ENCODE measurements around a stretch of chr4.

DNA sequence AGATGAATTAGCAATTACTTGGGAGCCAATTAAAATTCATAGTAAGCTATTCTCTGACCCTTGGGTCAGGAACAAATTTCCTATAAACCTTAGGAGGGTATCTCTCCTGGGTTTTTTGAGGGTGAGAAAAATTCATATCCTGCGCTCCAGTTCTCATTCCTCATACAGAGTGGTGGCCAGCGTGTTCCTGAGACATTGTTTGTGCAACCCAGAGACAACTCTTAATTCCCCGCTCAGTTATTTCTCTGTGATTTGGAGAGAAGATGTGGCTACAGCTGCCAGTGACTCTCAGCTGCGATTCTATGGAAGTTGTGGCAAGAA is 37.9 kb upstream of the CBR4 start:
- PRO-cap: no peak

DNA sequence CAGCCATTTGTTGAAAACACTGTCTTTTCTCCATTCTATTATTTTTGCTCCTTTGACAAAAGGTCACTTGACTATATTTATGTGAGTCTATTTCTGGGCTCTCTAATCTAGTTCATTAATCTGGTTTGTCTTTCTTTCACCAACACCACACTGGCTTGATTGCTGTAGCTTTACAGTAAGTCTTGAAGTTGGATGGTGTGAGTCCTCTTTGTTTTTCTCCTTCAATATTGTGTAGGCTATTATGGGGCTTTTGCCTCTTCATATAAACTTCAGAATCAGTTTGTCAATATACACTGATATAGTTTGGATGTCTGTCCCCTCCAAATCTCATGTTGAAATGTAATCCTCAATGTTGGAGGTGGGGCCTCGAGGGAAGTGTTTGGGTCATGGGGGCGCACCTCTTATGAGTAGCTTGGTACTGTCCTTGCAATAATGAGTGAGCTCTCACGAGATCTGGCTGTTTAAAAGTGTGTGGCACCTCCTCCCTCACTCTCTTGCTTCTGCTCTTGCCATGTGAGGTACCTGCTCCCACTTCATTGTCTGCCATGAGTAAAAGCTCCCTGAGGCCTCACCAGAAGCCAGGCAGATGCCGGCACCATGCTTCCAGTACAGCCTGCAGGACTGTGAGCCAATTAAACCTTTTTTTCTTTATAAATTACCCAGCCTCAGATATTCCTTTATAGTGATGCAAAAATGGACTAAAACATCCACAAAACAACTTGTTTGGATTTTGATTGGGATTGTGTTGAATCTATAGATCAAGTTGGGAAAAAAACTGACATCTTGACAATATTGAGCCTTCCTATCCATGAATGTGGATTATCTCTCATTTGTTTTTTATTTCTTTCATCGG is 56.8 kb downstream of the SH3RF1 start:
- PRO-cap: no peak

- PRO-cap: no peak
Measured at GRCh38 chr4:169220382-169220769, 50.4 kb downstream of the SH3RF1 start.

- PRO-cap: no peak
Measured at GRCh38 chr4:169259146-169259835, 11.5 kb downstream of the SH3RF1 start.

GRCh38 chr4:169499178-169499918 is 113.0 kb downstream of the NEK1 start:
- PRO-cap: no peak

- PRO-cap: no peak
Measured at GRCh38 chr4:171020858-171021091, 792.4 kb upstream of the GALNTL6 start.

- PRO-cap: no peak
Measured at GRCh38 chr4:173006305-173006594, 162.4 kb upstream of the GALNT7 start.

GRCh38 chr4:173039697-173040082 is 128.9 kb upstream of the GALNT7 start:
- PRO-cap: no peak

DNA sequence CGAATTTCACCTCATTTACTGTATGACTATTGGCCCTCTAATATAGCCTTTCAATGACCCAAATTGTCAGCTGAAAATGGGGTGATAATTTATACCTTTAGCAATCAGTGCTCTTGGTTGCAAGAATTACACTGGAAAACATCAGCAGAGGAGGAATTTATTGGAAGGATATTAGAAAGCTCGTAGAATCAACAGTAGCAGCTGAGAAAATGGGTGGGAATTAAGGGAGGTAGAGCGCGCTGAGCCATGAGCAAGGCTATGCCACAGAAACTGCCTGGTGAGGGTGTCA is 110.3 kb upstream of the GALNT7 start:
- PRO-cap: no peak

GRCh38 chr4:173247233-173247790 is 78.7 kb downstream of the GALNT7 start:
- PRO-cap: no peak

- PRO-cap: unidirectional peak, minus-strand start at chr4:173413072
Measured at GRCh38 chr4:173412921-173413349, 14.0 kb upstream of the SCRG1 start.

DNA sequence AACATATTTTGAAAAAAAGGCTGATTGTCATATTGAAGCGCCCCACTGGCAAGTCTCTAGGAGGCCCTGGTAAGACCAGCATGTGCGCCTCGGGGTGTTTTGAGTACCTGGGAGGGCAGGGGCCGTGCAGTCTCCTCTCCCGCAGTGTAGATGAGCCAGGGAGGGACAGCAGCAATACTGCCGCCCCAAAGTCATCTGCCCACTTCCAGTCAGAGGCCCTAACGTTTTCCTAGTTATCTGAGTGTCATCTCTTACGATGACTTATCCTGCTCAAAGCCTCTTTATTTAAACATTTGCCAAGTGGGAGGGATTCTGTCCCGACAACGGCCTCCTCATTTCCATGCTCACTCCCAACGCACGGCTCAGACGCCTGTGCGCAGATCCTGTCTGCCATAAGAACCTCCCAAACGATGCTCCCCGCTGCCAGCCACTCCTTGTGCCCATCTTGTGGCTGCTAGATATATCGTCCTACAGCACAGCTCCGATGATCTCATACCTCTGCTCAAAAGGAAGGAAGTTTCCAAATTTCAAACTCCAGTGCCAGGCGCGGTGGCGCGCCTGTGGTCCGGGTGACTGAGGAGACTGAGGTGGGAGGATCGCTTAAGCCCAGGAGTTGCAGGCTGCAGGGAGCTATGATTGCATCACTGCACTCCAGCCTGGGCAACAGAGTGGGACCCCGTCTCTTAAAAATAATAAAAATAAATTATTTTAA is 17.2 kb upstream of the SCRG1 start:
- PRO-cap: no peak

- PRO-cap: no peak
Measured at GRCh38 chr4:173425343-173425735, 26.4 kb upstream of the SCRG1 start.

DNA sequence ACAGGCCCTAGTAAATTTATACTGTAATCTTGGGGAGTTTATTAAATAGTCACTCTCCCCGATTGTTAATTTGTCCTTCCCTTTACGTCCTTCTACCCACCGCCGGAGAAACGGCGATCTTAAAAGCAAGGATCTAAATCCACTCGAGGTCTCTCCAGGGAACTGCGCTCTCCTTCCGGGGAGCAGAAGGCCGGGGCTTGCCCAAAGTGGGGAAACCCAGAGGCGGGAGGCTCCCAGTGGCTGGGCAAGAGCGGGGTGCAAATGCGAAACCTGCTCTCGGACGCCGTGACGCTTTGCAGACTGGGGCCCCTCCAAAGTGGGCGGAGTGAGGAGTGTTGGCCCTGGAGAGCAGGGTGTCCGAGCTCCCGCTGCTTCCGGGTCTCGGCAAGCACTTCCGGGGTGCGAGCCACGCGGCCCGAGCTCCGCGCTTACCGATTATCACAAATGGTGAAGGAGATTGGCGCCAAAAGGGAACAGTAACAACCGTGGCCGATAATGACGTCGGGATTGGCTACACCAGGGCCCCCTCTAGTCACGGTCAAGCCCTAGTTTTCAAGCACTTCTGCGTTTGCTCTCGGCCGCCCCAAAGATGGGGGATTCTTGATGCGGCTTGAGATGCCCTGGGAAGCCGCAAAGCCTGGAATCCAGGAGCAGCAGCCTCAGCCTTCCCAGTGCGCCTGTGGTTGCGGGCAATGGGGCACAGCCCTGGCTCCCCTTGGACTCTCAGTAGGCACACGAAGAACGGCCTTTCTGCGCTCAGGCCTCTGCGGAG is 29.1 kb downstream of the HAND2 start:
- PRO-cap: no peak

DNA sequence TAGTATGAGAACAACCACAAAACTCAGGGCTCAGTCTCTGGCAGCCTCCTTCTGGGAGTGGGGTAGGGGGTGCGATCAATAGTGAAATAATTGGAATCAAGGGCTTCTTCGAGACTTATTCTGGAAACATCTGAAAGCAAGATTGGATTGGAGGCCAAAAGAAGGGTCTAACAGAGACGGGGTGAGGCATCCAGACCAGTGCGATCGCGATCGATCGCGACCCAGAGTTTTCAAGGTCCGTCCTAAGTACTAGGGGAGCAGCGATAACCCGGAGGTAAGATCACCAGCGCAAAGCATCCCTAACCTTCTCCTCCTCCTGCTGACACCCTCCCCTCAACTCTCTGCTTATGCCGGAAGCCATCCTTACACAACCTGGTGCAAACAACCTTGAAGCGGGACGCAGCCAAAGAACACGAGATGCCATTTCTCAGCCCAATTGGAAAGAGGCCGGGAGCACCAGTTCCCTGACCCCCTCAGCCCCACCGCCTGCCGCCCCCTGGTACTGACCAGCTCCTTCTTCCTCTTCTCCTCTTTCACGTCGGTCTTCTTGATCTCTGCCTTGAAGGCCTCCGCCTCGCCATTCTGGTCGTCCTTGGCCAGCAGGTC is 1.7 kb downstream of the HAND2 start:
- PRO-cap: no peak

GRCh38 chr4:173698685-173699374 is 168.8 kb upstream of the HAND2 start:
- PRO-cap: no peak

DNA sequence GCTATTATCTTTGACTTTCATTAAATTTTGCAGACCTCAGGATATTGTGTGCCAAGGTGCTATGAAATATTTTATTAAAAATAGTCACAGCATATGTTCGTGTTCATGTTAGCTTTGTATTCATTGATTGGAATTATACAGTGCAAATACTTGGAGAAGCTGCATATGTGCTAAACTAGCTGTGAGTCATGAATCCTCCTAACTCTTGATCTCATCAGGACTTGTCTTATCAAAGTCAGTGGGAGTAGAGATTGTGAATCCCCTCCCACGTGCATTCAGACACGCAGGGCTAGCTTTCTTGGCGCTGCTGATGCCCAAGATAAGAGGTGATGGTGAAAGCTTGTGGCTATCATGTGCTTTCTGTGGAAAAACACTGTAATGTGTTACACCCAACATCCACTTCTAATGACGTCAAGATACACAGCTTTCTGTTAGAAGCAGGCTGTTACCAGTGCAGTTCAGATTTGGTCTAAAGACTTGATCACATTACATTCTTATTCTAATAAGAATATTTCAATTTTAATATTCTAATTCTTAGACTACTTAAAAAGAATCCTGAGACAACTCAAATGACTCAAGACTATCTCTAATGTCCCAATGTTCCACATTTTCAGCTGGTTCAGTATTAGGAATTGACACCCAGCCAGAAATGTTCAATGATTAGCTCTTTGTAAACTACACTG is 348.7 kb upstream of the HAND2 start:
- PRO-cap: no peak

- PRO-cap: no peak
Measured at GRCh38 chr4:173947565-173948028, 335.9 kb downstream of the FBXO8 start.

DNA sequence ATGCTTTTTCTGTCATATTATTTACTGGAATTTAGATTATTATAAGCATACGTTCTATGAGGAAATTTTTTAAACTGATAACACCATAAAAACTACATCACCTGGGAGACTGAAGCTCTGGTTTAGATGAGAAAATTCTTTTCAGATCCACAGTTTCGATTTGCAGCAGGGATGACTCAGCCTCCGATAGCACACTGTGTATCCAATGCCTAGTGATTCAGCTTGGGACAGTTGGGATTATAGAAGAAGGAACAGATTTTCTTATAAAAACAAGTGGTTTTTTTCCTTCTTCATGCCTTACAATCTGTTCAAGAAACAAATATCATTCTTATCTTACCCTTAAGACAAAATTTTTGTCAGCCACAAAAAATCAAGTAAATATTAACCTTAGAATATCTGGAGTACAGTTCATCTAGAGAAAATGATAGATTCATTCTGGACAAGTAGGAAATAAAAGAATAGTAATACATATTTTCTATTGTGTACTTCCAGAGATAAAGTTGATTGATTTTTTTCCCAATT is 128.9 kb downstream of the FBXO8 start:
- PRO-cap: no peak

GRCh38 chr4:174314646-174315269 is 31.0 kb downstream of the CEP44 start:
- PRO-cap: no peak